Metanephros (tissue), 2 donors: ENCODE results near the gene THBS1.

GRCh38 chr15:35705890-35706309 lies 159.9 kb upstream of the DPH6 start:
- RAMPAGE, long total RNA = no peak

GRCh38 chr15:36336063-36336571 lies 243.3 kb upstream of the CDIN1 start:
- RAMPAGE, long total RNA = no peak

GRCh38 chr15:36814116-36814599 lies 234.7 kb downstream of the CDIN1 start:
- RAMPAGE, long total RNA = no peak

- RAMPAGE, long total RNA = no peak
These were observed 84.2 kb downstream of the MEIS2 start for GRCh38 chr15:37015914-37016848.

- RAMPAGE, long total RNA = no peak
These were observed 1.8 kb downstream of the MEIS2 start for GRCh38 chr15:37098523-37098892.

- RAMPAGE, long total RNA = no peak
These were observed 6.6 kb upstream of the MEIS2 start for GRCh38 chr15:37106575-37107763.

DNA sequence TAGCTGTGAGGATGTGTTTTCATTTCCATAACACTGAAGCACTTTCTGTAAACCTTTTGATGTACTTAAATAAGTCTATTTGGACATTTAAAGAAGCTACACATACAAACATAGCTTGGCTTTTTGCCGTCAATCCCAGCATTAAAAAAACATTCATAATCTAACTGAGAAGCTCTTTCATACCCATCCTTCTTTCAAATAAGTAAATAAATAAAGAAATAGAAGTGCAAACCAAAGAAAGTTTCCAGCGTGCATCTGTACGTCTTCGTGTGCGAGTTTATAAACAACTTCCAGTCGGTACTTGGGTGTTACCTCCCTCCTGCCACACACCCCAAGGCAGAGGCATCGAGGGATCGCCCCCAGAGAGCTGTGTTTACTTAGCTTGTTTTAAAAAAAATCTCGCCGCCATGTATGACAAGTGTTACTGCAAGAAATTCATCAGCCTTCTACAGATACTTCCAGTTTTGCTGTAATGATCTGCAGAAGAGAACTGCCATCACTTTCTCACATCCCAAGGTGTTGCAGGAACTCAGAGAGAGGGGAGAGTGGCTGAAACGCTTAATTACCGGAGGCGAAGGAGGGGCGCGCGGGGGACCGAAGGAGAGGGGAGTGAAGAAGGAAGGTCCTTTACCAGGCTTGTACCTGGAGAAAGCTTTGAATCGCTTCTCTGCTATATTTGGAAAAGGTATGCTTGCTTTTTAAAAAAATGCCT lies 9.0 kb upstream of the MEIS2 start:
- RAMPAGE, long total RNA = no peak

DNA sequence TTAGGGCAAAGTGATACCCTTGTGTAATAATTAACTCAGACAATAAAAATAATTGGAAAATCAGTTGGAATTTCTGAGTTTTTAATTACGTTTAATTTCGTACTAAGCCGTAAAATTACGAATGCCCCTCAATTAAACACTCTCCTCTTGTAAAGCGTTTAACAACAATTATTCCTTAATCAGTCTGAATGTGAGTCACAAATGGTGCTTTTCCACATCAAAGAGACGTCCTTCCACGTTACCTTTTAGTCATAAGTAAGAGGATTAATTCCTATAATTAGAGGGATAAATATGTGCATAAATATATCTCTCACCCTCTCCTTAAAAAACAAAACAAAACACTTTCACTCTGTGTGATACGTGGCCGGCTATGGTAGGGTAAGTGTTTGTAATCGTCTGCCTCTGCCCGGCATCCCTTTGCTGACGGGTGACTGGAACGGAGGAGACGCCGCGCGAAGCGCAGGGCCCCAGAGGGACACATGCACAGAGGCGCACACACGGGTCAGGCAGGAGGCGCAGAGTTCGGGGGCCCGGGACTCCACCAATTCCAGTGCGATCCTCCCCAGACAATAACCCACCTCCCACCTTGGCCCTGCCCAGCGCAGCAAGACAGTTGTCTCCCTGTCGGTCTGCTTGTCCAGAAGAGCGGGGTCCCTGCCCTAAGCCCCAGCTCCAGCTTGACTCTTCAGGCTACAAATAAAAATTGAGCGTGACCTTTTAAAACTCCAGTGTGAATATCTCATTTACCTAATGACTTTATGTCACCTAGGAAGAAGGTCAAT lies 9.8 kb upstream of the MEIS2 start:
- RAMPAGE, long total RNA = no peak

DNA sequence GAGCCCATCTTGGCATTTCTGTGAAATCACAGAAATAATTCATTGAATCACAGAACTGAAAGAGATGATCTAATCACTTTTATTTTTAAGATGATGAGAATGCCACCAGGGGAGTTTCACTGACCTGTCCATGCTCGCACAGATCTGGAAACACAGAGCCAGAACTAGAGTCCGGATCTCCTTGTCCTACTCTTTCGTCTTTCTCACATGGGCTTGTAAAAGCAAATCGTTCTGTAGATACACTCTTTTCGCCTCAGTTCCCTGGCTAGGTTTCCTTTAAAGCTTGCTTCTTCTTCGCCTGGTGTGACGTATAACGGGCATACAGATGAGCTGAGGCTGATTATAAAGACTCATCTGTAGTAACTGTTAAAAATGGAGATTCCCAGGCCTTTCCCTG lies 122.4 kb upstream of the SPRED1 start:
- RAMPAGE, long total RNA = no peak

- RAMPAGE, long total RNA = no peak
These were observed 10.8 kb downstream of the SPRED1 start for GRCh38 chr15:38263087-38264172.

DNA sequence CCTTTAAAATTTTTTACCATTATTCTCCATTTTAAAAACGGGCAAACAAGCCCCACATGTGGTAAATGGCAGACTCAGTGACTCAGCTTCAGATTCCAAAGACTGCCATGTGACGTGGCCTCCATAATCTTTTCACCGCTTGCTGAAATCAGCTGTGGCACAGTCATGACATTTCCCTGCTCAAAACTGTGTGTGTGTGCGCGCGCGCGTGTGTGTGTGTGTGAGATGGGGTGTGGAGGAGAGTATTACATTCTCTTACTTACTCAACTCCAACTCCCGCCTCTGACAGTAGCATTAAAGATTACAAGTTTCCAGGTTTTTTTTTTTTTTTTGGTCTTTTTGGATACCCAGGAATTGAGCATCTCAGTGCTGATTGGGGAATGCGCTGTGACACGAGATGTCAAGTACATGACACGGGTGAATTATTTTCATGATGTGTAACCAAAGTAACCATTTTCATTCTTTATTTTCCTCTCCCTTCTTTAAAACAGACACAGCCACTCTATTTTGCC lies 16.9 kb downstream of the RASGRP1 start:
- RAMPAGE, long total RNA = no peak

GRCh38 chr15:39154009-39154797 lies 426.7 kb upstream of the THBS1 start:
- RAMPAGE, long total RNA = no peak

GRCh38 chr15:39195783-39196335 lies 385.0 kb upstream of the THBS1 start:
- RAMPAGE, long total RNA = no peak

GRCh38 chr15:39419977-39420426 lies 160.9 kb upstream of the THBS1 start:
- RAMPAGE, long total RNA = no peak

DNA sequence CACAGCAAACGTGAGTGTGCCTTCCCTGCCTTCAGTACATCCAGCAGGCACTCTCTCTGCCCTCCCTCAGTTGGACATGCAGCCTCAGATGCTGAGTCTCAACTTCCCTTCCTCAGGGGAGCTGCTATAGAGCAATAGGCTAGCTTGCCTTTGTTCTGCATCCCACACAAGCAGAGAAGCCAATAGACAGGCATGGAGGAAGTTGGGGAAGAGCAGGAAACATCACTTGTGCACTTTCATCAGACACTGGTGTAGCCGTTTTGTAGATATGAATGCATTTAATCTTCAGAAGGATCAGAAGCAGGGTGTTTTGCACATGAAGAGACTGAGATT lies 147.5 kb upstream of the THBS1 start:
- RAMPAGE, long total RNA = no peak

- RAMPAGE, long total RNA = no peak
These were observed at the start of gene THBS1 for GRCh38 chr15:39580541-39581642. TSS of gene THBS1 (plus strand) at chr15:39581079.

GRCh38 chr15:39586307-39587201 lies 5.7 kb downstream of the THBS1 start:
- RAMPAGE, long total RNA = no peak

GRCh38 chr15:39599383-39599782 lies 18.5 kb downstream of the THBS1 start:
- RAMPAGE, long total RNA = no peak

DNA sequence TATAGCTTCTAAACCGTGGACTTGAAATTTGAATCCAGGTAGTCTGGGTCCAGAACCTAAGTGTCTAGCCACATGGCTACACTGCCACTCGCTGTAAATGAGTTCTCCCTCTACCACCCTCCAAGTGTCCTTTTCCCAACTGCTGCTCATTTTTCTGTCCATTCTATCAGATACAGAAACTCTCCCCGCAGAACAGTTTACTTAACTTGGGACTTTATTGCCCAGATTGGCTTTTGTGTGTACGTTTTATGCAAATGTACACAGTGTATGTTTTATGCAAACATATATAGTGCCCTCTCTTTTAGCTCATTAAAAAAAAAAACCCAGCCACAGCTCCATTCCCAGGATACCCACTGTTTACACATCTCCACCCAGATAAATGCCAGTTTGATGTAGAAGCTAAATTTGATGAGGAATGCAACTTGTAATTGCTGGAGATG lies 41.8 kb downstream of the THBS1 start:
- RAMPAGE, long total RNA = no peak

- RAMPAGE, long total RNA = no peak
These were observed 47.1 kb downstream of the THBS1 start for GRCh38 chr15:39627963-39628468.